Bronchial epithelial cell (primary cell): Measurements from ENCODE around the gene CTSC.

GRCh38 chr11:85507783-85508332 lies 119.3 kb downstream of the DLG2 start:
- RRBS, 2 experiments, result no CpG with 5 or more reads among the region's 5 CpGs

DNA sequence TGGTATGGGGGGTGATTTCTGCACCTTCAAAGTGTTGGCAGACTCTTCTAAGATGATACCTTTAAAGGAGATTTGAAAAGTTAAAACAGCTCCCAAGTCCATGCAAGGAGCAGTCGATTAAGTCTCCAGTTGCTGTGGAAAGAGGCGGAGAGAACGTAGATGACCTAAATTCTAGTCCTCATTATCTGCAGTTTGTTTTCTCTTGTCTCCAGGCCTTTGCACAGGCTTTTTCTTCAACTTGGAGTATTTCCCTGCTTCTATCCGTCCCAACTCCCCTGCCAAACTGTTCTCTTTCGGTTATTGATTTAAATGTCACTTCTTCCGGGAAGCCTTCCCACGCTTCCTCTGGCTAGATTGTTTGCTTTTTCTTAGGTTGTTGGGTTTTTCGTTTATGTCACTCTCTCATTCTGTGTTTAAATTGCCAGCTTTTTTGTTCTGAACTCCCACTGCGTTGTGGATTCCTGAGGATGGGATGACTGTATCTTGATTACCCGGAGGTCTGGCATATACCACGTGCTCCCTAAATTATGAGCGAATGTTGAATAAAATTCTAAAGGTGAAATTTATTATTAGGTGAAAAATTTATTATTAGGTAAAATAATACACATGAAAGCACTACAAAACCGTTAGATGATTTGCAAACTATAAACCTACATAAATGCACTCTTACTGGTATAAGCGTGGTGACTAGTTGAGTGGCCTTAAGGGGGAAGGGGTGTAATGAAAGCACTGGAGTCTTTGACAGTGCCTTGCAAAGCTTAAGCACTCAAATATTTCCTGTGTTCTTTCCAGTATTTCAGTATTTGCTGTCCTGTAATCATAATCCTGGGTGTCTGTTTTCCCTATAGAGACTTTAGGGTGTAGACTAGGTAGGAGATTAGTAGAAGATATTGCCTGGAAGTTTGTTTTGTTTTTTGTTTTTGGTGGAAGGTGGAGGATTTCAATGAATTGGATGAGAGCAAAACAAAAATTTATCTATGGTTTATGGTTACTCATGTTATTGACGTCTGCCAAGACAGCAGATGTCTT lies 628 bp downstream of the TMEM126B start:
- RRBS, 2 experiments, result no CpG with 5 or more reads among the region's 15 CpGs

DNA sequence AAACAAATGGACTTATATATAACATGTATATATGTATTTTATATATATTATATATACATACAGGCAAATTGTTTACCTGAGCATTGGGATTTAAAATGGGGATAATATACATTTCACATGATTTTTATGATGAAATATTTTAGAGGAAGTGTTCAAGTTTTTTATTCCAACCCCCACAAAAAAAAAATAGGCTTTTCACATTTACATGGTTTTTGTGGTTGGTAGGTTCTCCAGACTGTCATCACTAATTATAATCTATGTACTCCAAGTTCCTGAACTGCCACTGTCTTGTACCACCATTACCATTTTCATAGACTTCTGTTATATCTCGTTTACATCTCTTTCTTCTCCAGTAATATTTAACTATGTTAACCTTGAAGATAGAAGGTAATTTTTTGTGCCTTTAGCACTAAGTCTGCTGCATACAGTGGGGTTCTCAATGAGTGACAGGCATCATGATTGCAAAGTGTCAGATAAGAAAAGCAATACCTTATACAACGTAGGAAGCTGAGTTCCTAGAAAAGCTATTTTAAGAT lies 5.1 kb downstream of the TMEM126A start:
- RRBS, 2 experiments, result no CpG with 5 or more reads among the region's 2 CpGs

GRCh38 chr11:85684980-85685472 lies 969 bp downstream of the CCDC89 start:
- RRBS, 2 experiments, result no CpG with 5 or more reads among the region's 7 CpGs

DNA sequence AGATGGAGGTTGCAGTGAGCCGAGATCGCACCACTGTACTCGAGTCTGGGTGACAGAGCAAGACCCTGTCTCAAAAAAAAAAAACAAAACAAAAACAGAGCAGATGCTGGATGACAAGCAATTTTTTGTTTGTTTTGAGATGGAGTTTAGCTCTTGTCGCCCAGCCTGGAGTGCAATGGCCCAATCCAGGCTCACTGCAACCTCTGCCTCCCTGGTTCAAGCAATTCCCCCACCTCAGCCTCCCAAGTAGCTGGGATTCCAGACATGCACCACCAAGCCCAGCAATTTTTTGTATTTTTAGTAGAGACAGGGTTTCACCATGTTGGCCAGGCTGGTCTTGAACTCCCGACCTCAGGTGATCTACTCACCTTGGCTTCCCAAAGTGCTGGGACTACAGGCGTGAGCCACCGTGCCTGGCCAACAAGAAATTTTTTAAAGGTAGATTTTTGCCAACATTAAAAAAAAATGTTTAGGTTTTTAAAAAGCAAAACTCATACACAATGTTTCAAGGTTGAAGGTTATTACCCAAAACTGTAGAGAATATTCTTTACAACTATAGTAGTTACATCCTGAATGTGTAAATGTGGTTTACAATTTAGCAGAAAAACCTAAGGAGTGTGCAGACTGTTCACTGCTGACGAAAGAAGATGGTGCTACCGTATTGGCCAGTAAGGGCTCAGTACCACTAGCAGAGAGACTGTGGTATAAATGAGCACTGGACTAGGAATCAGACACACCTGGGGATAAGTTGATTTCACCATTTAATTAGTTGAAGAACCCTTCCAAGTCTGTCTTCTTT lies 97.0 kb downstream of the PICALM start:
- RRBS, 2 experiments, result no CpG with 5 or more reads among the region's 9 CpGs

GRCh38 chr11:86064176-86064936 lies 4.5 kb downstream of the PICALM start:
- RRBS, 2 experiments, result no CpG with 5 or more reads among the region's 5 CpGs

DNA sequence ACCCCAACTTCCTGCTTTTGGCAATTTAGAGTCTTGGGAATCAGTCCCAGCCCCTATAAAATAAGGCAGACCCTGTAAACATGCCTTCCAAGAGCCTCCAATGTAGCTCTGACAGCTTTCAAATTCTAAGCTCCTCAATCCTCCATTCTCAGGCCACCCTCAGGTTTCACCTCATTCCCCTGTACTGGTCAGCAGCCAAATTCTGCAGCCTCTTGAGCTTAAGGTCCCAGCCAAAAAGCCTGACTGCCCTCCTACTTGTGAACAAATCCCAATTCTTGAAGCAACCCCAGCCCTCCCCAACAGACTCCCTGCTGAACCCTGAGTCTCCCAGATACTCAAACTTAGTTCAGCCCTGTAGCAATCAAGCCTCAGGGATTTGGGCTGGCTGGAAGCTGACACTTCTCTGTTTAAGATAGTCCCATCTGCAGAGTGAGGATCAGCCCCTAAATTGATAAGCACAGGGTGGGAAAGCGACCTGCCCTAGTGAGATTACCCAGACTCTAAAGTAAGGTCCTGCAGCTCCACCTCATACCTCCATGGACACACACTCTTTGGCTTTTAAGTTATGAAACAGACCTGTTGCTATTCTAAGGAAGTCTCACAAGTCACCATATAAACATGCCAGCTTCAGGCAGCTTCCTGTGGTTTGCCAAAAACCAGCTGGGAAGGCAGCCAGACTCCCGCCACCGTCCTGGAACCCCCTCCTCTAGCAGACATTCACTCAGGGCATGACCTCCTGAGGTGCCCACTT lies 82.4 kb upstream of the PICALM start:
- RRBS, 2 experiments, result no CpG with 5 or more reads among the region's 3 CpGs

DNA sequence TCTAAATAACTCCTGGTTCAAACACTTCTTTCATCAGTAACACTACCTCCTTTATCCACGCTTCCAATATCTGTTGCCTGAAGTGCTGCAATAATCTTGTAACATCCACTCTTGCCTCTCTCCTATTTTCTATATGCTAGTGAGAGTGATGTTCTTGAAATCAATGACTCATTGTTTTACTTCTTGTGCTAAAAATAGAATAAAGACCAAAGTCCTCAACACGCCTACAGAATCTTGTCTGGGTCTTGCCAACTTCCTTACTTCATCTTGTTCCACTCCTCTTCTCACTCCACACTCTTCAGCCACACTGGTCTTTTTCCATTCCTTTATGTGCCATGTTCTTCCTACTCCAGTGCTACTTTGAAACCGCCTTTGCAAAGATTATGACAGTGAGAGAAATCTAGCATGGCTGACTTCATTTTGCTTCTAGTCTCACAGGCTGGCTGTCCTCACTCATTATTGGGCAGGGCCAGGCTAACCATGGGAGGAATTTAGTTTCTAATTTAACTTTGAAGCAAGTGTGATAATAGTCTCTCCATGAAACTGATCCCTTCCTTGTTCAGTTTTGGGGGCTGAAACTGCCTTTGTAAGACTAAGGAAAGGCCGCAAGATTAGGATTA lies 136.5 kb downstream of the CCDC81 start:
- RRBS, 2 experiments, result no CpG with 5 or more reads among the region's 4 CpGs

DNA sequence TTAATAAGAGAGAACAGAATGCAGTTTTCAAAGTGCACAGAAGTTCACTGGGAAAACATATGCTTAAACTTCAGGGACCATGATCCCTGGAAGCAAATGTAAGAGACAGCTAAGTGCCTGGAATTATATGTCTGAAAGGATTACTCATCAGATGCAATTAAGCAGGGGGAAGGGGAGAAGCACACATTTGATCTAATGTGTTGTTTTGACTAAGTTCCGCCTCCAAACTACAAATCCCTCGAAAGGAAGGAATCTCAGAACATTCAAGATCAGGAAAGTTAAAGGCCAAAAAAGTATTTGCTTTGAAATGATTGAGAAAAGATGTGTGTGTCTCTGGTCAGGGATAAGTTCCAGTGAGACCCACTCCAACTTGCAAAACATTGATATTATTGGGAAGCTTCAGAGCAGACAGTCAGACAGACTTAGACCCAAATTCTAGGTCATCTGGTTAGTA lies 150.0 kb downstream of the CCDC81 start:
- RRBS, 2 experiments, result no CpG with 5 or more reads among the region's 2 CpGs

GRCh38 chr11:86815048-86815401 lies 14.7 kb downstream of the PRSS23 start:
- RRBS, 2 experiments, result no CpG with 5 or more reads among the region's 2 CpGs

- RRBS, 2 experiments, result no CpG with 5 or more reads among the region's 3 CpGs
These were observed 39.0 kb downstream of the FZD4 start for GRCh38 chr11:86916098-86916777.

- RRBS, 2 experiments, result no CpG with 5 or more reads among the region's 9 CpGs
These were observed 6.6 kb downstream of the FZD4 start for GRCh38 chr11:86948306-86949237.

- RRBS, 2 experiments, result no CpG with 5 or more reads among the region's 5 CpGs
These were observed 26.9 kb upstream of the FZD4 start for GRCh38 chr11:86982043-86982573.

GRCh38 chr11:87038532-87039026 lies 845 bp downstream of the TMEM135 start:
- RRBS, 2 experiments, result no CpG with 5 or more reads among the region's 2 CpGs

- RRBS, 2 experiments, result no CpG with 5 or more reads among the region's 66 CpGs
These were observed at the start of gene CTSC for GRCh38 chr11:88337077-88338305. Gene CTSC (minus strand): TSS chr11:88337736.

DNA sequence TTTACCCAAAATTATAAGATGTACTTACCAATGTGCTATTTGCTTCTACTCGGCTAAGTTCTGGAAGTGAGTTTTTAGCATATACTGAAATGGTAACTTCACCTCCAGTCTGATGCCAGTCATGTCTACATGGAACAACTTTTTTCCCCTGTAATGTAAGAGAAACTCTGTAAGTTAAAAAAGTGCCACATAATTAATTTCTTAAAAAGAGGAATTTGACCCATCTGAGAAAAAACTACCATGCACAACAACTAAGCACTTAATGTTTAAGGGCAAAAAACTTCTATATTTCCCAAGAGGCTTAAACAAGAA lies 19.6 kb downstream of the CHORDC1 start:
- RRBS, 2 experiments, result no CpG with 5 or more reads among the region's 1 CpG

GRCh38 chr11:91790605-91790809 lies 434.1 kb upstream of the FAT3 start:
- RRBS, 2 experiments, result no CpG with 5 or more reads among the region's 2 CpGs

GRCh38 chr11:92085217-92085624 lies 139.4 kb upstream of the FAT3 start:
- RRBS, 2 experiments, result no CpG with 5 or more reads among the region's 1 CpG

- RRBS, 2 experiments, result no CpG with 5 or more reads among the region's 14 CpGs
These were observed 20.8 kb downstream of the SLC36A4 start for GRCh38 chr11:93176821-93177548.

DNA sequence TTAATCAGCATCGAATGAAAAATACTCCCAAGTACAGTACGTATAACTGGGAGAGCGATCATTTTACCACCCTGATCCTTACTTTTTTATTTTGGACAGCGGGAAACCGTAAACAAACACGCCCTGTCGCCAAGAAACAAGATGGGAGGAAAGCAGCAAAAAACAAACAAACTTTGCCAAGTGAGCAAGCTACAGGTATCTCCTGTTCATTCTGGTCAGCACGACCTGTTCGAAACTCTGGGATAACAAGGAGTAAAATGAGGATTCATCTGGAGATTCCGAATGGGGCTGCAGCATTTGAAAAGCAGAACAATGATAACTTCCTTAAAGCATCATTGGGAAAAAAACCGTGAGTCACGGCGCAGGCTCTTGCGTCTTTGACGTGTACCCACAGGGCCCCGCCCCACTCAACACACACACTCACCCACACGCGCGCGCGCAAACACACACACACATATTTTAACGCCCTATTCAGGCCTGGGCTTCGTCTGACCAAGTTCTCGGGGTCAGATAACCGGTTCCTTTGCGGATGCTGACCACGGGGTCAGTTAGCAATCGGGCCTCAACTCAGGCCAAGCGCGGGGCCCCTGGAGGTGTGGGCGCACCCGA lies 577 bp downstream of the SLC36A4 start:
- RRBS, 2 experiments, result no CpG with 5 or more reads among the region's 32 CpGs